Neural cell (in vitro differentiated cells): ENCODE measurements around a stretch of chr20.

- RAMPAGE, long total RNA = no peak
Measured at GRCh38 chr20:47274323-47275074, 82.0 kb downstream of the ZMYND8 start.

GRCh38 chr20:47318828-47319393 is 37.6 kb downstream of the ZMYND8 start:
- RAMPAGE, long total RNA = no peak

GRCh38 chr20:47391907-47392407 is 35.5 kb upstream of the ZMYND8 start:
- RAMPAGE, long total RNA = no peak

- RAMPAGE, long total RNA = no peak
Measured at GRCh38 chr20:47435672-47435965, 66.1 kb upstream of the NCOA3 start.

- RAMPAGE, long total RNA = no peak
Measured at GRCh38 chr20:47455115-47455847, 46.4 kb upstream of the NCOA3 start.

DNA sequence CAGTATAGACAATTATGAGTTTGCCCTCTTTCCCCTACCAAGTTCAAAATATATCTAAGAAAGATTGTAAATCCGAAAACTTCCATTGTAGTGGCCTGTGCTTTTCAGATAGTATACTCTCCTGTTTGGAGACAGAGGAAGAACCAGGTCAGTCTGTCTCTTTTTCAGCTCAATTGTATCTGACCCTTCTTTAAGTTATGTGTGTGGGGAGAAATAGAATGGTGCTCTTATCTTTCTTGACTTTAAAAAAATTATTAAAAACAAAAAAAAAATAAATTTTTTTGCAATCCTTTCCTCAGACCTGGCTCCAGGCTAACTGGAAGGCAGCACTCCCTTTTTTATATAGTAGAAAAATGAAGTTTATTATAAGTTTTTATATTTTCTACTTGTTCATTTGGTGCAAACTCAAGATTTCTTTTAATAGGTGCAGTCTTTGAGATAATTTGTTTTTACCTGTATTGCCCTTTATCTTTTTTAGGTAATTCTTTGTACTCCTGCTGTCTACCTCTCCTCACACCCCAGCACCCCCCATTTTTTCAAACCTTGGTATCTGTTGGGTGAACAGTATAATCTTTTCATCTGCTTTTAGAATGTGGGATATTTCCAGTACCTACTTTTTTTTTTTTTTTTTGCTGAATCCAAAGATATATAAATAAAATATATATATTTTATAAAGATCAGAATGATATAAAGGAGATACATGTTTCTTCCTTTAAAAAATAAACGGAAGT is 129.6 kb downstream of the SULF2 start:
- RAMPAGE, long total RNA = no peak

DNA sequence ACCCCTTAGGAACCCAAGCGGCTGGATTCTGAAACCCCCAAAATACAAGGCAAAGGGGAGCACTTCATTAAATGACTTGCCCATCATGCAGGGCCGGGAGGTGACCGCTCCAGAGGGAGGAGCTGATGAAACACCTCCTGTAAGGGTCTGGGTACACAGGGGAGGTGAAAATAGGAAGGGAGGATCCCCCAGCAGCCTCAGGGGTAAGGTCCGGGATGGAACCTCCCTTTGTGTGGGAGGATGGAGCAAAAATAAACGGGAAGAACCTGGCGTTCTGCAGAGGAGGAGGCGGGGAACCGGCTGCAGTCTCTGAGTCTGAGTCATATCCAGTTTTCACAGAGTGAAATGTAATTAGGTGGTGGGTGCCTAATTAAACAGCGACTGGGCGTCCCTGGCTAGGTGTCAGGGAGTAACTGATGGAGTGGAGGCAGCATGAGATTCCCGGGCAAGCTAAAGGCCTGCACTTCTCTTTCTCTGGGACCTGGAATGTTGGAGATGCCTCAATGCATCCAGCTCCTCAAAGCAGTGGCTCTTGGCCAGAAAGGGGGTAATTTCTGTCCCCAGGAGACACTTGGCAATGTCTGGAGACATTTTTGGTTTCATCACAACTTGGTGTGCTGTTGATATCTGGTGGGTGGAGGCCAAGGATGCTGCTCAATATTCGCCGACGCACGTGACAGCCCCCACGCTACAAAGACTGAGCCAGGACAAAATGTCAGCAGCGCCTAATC is 80.1 kb downstream of the SULF2 start:
- RAMPAGE, long total RNA = no peak

GRCh38 chr20:47714443-47715057 is 70.7 kb downstream of the SULF2 start:
- RAMPAGE, long total RNA = no peak

DNA sequence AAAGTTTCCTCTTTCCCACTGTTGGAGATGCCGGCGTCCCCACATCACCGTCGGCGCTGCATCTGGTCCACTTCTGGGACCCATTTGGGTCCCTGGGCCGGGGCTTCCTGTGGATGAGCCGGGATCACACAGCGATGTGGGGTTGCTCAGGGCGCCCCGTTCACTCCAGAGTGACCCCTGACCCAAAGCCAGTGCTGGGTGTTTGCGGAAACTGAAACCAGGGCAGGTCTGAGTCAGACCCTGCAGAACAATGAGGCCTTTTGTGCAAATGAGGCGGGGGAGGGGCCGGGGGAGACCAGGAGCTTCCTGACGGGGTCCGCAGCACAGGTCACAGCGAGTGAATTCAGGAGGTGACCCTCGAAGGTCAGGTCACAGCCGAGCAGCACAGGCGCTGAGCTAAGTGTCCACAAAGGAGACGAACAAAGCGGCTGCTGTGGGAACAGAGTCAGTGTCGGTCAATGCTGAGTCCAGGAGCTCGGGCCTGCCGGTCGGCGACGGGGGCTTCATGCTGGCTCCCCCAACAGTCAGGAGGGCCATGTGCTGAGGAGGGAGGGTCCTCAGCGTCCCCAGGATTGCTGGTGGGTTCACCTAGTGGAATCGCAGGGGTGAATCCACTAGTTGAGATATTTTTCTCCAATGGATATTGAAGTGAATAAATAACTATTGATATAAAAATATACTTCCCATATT is 188.2 kb upstream of the SULF2 start:
- RAMPAGE, long total RNA = no peak

- RAMPAGE, long total RNA = no peak
Measured at GRCh38 chr20:48203308-48203666, 418.0 kb upstream of the SULF2 start.

DNA sequence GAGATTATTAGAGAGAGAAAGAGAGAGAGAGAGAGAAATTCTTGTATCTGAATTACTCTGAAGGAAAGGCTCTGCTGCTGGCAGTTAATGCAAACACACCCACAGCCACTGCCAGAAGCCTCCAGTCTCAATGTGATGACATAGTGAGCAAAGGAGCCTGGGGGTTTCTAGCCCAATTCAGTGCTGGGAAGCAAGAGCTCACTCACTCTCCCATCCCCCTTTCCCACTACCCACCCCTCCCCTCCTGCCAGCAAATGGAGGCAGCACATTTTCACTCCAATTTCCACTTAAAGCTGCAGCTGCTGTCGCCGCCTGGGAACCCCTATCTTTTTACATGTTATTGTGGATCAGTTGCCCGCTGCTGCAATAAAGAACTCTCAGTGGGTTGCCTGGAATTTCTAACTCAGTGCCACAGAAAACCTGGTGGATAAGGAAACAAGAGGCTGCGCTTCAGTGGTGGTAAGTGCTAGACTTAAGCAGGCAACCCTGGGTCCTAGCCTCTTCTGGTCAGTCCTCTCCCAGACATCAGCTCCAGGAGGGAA is 490.5 kb upstream of the SULF2 start:
- RAMPAGE, long total RNA = no peak

GRCh38 chr20:48408423-48408749 is 419.4 kb downstream of the PREX1 start:
- RAMPAGE, long total RNA = no peak

DNA sequence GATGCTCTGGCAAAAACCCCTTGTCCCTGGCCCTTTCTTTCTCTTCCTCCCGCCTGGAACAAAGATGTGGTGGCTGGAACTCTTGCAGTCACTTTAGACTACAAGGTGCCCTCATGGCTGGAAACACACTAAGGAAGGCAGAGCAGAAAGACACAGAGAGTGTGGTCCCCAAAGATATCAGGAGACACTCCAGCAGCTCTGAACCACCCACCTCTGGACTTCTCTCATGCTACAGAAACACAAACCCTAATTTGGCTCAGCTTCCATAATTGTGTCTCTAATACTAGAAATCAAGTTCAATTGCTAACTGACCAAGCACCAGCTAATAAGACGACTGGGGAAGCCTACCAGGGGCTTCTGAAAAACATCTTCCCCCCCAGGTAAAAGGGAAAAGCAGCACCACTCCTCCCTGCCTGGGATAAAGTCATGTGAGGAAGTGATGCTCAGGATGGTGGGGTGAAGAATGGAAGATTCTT is 160.7 kb downstream of the PREX1 start:
- RAMPAGE, long total RNA = no peak

DNA sequence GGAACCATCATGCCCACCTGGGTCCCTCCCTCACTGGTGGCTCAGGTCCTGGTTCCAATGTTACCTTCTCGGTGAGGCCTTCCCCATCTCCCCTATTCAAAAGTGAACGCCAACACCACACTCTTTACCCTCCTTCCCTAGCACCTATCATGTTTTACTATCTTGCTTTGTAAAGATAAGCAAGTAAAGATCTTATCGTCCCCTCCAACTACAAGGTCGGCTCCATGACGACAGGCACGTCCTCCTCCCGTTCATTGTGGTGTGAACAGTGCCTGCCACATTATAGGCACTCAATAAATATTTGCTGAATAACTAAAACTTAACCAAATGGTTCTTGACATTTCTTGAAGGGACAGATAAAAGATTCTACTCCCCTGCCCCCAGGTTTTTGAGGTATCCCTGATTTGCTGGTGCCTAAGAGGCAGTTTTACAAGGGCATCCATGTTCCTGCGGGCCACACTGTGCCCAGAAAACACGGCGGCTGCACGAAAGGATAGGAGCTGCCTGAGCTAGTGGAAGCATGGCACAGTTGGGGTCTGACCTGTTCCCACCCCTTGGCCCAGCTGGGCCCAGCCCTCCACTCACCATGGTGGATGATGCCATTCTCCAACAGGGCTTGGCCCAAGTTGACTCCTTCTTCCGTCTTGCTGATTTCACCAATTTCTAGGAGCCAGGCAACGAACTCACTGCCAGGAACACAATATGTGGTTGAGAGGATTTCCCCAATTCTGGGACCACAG is 147.0 kb downstream of the PREX1 start:
- RAMPAGE, long total RNA = no peak

- RAMPAGE, long total RNA = no peak
Measured at GRCh38 chr20:48738423-48739346, 89.1 kb downstream of the PREX1 start.

- RAMPAGE, long total RNA = no peak
Measured at GRCh38 chr20:48787150-48788409, 40.2 kb downstream of the PREX1 start.

DNA sequence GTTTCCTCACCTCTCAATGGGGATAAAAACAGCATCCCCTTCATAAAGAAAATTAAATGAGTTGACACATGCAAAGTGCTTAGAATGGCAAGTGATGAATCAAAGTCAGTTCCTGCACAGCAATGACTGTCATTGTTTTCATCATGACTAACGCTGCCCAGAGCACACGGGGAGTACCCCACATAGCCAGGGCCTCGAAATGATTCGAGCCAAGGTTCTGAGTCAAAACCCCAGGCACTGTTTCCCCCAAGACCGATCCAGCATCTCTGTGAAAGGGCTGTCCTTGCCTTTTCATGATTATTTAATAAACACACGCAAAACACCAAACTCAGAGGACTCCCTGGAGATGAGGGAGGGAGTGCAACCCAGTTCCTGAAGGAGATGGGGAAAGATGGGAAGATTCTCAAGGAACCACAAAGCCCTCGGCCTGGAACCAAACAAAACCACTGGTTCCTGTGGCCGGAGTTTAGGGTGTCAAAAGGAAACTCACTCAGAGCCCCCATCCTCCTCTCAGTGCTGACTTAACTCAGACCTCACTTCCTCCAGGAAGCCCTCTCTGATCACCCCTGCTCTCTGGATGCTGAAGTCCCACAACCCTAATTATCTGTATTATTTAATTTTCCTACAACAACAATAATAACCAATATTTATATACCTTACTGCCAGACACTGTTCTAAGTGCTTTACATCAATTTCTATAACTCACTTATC is 3.7 kb downstream of the PREX1 start:
- RAMPAGE, long total RNA = no peak

- RAMPAGE, long total RNA = no peak
Measured at GRCh38 chr20:48938629-48939176, 17.2 kb downstream of the ARFGEF2 start.

DNA sequence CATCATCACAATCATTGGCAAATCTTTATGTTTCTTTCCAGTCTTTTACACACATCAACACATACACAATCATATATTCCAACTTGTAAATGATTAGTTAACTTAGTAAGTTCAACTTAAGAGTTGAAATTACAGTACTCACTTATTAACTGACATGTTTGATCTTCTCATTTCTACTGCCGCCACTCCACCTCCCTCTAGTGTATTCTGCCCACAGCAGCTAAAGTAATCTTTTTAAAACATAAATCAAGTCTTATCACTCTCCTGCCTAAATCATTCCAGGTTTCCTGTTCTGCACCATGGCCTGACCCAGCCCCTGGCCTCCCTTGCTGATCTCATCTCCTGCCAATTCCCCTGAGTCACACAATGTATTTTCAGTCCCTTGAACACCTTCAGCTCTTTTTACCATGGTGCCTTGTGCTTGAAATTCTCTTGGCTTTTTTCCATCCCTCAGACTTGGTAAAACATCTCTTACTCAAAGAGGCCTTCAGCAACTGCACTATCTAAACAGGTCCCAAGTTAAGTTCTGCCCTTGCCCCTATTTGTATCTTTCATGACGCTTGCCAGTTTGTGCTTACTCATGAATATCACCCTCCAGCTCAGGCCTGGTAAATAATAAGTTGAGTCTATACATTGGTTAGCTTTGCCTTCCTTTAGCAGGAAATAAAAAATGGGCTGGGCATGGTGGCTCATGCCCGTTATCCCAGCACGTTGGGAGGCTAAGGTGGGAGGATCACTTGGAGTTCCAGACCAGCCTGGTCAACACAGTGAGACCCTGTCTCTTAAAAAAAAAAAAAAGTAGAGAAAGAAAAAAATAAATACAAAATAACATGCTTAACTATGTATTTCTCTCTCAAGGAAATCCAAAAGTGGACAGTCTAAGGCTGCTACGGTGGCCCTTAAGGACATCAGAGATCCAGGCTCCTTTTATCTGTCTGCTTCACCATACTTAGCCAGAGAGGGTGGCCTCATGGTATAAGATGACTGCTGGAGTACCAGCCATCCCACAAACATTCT is 62.1 kb downstream of the ARFGEF2 start:
- RAMPAGE, long total RNA = no peak

DNA sequence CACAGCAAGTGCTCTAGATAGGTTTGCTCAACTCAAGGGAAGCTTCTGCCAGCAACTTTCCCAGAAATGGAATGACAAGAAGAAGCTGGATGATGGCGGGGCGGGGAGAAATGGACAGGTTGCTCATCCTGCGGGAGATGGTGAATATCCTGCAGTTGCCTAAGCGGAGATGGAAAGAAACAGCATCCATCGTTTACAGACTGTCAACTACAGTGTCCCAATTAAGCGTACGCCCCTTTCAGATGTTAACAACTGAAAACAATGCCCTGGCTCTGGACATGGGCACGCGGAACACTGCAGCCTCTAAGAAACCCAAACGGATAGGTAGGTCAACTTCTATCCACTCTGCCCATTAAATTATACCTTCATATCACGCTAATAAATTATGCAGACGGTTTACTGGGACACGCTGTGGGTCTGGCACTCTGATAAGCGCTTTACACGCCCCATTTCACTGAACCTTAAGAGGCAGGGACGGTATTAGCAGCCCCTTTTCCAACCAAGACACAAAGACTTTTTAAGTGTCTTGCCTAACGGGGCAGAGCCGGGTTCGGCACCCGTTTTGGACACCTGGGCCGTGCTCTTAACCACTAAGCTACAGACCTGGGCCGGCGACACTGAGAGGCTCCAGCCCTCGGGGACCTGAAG is 890 bp downstream of the STAU1 start:
- RAMPAGE, long total RNA = no peak